Ureter (tissue), 1 donor: ENCODE results near the genes C1orf115 and HHIPL2.

DNA sequence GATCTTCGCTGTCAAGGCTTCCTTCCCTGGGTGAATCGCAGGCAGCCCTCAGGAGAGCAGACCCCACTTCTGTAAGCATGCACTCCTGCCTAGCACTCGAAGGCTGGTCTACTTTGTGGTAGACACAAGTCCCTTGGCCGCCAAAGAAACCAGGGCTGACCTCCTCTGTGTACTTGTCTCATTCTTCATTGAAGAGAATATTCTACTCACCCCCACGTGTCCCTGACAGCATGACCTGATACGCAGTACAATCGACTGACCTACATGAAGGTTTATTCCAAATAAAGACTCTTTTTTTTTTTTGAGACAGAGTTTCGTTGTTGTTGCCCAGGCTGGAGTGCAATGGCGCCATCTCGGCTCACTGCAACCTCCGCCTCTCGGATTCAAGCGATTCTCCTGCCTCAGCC is 881 bp upstream of the SLC30A10 start:
- PRO-cap: no peak

DNA sequence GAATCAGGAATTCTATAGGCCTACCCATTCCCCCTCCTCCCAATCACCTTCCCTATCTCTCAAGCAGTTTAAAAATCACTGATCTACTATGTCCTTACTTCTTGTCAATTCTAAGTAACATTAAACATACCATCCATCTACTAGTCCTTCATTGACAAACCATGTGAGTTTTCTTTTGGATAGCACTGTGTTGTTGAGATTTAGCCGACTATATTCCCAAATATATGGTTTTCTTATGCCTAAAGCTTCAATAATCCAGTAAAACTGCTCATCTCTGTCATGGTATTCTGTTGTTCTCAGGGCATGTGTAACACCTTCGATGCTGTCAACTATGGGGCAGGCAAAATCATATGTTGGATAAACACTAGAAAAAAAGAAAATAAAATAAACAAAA is 26.4 kb downstream of the EPRS1 start:
- PRO-cap: no peak

- PRO-cap: no peak
Observed at GRCh38 chr1:220090195-220090713, 666 bp upstream of the BPNT1 start.

DNA sequence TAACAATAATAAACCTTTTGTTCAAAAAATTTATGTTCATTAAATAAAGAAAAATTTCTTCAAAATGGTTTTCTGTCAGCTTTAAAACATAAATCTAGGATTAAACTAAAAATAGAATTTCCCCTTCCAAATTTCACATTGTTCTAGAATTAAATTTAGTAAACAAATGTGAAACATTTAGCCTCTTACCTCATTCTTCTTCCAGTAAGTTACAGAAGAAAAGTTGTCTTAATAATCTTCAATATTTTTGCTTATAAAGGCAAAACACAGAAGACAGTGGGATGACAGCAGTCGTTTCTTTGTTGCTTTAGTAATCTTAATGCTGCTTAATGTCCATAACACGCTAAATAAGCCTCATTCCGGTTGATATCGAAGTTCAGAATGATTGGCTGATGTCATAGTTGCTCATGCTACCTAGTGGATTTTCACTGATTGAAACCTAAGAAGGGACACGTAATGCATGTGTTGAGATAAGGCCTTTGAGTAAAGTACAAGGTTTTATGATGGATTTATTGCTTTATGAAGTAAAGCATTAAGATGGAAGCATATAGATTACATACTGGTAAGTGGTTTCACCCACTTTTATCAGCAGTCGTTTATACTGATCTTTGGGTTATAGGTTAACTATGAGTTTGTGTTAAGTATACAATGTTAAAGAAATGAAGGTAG is 25.0 kb downstream of the IARS2 start:
- PRO-cap: no peak

- PRO-cap: no peak
Observed at GRCh38 chr1:220230863-220231980, 41.0 kb downstream of the RAB3GAP2 start.

- PRO-cap: bidirectional peak, plus-strand start at chr1:220300673, minus-strand start at chr1:220300537
Observed at GRCh38 chr1:220300336-220300838, 28.1 kb upstream of the RAB3GAP2 start.

DNA sequence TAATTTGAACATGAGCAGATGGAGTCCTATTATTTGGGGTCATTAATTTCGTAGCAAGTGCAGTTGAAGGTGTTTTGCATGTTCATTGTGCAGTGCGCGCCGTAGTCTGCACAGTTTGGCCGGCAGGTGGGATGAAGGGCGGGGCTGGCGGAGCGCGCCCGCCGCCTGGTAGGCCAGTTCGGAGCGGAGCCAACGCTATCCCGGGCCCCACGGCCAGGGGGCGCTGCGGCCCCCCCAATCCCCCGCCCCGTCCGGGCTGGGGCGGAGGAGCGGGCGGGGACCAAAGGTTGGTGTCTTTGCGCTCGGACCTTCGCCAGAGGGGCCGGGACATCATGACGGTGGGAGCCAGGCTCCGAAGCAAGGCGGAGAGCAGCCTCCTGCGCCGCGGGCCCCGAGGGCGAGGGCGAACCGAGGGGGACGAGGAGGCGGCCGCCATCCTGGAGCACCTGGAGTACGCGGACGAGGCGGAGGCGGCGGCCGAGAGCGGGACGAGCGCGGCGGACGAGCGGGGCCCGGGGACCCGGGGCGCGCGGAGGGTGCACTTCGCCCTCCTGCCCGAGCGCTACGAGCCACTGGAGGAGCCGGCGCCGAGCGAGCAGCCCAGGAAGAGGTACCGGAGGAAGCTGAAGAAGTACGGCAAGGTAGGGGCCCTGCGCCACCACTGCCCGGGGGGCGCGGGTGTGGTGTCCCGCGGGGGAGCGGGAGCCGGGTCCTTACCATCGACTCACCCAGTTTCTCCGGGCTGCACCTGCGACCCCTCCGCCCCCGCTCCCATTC is at the start of gene C1orf115:
TSS of gene C1orf115 (plus strand) at position 293 of the 777 bp plus-strand sequence.
- PRO-cap: unidirectional peak, plus-strand start at position 316 of the sequence

DNA sequence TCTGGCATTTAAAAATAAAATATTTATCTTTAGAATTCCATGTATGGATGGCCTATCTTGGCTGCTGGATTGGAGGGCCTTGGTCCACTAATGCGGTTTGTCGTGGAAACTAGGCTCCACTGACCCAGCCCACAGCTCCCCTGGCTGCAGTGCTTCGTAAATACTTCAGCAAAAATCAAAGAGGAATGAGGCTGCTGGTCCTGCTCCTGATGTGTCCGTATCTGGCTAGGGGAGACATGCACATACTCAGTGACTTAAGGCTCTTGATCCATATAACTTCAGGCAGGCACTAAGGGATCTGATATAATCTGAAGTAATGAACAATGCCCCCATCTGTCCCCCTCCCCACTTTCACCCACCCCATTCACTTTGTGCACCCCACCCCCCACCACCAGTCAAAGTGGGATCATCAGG is 17.7 kb downstream of the MTARC1 start:
- PRO-cap: no peak

- PRO-cap: no peak
Observed at GRCh38 chr1:220872283-220872556, 7.0 kb upstream of the HLX start.

GRCh38 chr1:220880529-220881706 is 1.7 kb downstream of the HLX start:
- PRO-cap: no peak

GRCh38 chr1:221316354-221316780 is 425.5 kb downstream of the DUSP10 start:
- PRO-cap: no peak

DNA sequence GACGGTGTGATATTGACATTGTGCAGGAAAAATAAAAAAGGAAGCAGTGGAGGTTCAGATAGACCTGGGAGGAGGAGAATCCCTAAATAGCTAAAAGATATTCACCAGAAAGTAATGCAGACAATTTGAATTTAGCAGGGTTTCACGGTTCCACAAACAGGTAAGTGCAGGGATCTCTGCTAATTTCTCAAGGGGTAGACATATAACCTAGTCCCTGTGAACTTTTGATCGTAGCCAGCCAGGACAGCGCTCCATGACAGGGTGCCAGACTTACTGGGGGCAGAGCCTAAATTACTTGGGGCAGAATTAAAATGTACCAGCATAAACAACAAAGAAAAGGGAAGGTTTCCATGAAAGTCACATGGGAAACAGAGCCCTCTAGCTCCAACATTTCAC is 198.4 kb downstream of the DUSP10 start:
- PRO-cap: no peak

DNA sequence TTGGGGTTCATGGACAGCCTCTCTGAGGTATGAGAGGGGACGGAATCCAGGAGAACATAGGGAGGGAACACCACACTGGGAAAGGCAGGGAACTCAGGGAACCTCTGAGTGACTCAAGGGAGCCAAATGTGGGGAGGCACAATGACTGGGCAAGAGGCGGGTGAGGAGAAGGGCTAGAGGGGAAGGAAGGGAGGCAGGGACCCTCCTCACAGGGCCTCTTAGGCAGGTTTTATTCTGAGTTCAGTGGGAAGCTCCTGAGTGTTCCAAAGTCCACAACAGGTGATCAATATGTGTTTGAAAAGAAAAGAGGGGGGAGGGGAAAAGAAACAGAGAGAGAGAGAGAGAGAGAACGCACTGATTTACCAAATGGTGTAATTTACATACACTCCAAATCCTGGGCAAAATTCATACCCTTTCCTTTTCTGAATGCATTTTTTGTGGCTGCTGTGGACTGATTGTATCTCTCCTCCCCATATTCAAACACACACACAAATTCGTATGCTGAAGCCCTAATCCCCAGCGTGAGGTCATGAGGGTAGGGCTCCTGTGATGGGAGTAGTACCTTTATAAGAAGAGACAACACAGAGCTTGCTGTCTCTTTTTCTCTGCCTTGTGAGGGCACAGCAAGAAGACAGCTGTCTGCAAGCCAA is 24.6 kb downstream of the DUSP10 start:
- PRO-cap: no peak

- PRO-cap: no peak
Observed at GRCh38 chr1:222068863-222069412, 327.0 kb upstream of the DUSP10 start.

GRCh38 chr1:222521641-222521966 is 26.3 kb downstream of the HHIPL2 start:
- PRO-cap: no peak

DNA sequence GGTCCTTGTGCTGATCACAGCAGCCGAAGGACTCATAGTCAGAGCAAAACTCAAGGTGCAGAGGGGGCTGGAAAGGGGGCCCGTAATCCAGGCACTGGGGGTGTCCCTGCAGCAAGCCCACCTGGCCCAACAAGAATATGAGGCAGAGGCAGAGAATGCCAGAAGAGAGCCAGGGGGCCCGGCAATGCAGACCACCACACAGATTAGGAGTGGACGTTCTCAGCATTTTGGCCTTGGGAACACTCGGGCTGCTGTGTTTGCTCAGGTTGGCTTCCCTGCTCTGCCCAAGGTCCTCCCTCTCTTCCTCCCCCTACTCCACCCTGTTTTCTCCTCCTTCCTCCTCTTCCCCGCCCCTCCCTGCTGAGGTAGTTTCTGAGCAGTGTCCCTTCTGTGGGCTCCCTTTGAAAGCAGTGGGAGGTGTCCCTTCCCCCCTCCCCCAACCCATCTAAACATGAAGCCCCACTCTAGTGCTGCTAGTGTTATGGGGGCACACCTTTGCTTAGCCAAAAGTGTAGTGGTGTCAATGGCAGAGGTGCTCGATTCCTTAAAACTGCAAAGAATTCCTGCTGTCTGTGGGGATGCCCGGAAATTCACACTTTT is at the start of gene HHIPL2:
TSS of gene HHIPL2 (minus strand) at position 286 of the 600 bp plus-strand sequence.
- PRO-cap: no peak

- PRO-cap: no peak
Observed at GRCh38 chr1:222627925-222628774, 10.3 kb downstream of the MIA3 start.

GRCh38 chr1:223102918-223103787 is 39.9 kb downstream of the TLR5 start:
- PRO-cap: no peak

DNA sequence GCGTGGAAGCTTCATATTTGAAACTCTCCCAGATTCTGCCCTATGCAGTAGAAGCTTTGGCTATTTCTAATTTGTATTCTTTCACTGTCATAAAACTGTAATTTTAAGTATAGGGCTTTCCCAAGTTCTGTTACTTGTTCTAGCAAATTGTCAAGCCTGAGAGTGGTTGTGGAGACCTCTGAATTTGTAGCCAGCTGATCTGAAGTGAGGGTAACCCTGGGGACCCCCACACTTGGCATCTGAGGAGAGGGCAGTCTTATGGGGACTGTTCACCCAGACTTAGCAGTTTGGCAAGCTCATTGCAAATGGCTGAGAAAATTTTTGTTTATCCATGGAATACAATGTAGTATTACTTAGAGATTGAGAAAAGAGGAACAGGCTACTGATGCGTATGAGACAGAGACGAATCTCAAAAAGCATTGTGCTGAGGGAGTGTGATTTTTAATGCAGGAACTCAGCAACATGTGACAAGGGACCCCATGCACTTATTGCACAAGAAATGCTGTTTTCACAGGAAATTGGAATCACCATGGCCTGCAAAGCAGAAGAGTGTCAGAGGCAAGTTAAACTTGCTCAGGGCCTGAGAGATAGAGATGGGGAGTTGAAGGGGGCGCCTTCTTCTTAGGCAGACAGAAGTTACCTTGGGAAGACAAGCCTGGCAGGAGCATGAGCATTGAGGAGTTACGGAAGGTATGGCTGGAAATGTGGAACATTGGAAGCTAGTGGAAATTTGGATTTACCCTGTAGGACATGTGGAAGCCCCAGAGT is 32.5 kb upstream of the TLR5 start:
- PRO-cap: no peak

DNA sequence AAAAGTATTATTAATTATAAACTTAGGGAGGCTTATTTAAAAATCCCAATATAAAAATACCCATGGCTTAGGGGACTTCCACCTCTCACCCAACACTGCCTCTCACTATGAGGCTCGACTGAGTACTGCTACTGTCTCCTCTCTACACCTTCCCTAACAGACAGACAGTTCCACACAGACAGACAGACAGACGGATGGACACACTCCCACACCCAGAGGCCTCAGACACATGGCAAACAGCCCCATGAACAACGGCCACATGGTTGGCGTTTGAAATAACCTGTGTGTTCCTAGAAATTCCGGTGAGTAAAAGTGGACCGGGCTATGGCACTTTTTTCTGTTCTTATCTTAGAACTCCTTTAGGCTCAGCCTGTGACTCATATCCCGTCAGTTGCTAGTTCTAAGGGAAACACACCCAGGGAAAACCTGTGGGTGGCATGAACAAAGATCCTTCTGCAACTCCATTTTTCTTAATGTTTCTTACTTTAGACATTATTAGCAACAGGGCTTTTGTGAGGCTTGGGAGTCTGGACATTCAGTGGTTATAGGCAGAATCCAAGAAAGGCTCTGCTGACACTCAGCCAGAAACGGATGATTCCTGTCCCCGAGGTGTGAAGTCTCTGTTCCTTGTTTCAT is 90.4 kb upstream of the TLR5 start:
- PRO-cap: no peak